Thoracic aorta (tissue), 1 donor: ENCODE measurements around the genes TTC5, APEX1, PNP and OR10G3.

- RAMPAGE, long total RNA = start-site peak on the minus strand at chr14:20305940-20305963, 201 reads
Measured at GRCh38 chr14:20305318-20306288, at the start of gene TTC5. Gene TTC5, minus strand, starts transcription at chr14:20305951.

GRCh38 chr14:20418354-20418996 is 5.2 kb upstream of the TEP1 start:
- RAMPAGE, long total RNA = no peak

DNA sequence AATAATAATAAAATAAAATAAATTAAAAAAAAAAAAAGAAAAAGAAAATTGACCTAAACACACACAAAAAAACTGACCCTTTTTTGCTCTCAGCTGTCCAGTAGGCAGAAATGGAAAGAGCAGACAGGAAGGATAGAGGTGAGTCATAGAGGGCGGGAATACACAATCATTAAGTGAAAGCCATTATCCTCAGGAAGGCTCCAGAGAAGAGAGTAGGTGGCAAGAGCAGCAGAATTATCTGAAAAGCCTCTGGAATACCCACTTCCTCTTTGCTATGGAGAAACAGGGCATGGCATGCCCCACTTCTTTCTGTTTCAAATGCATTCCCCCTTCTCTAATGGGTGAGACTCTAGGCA is 8.8 kb downstream of the KLHL33 start:
- RAMPAGE, long total RNA = no peak

- RAMPAGE, long total RNA = start-site peak on the plus strand at chr14:20455206-20455279, 561 reads; start-site peak on the plus strand at chr14:20455512-20455564, 48 reads
Measured at GRCh38 chr14:20455127-20455990, at the start of gene APEX1. Gene APEX1, plus strand, starts transcription at chr14:20455226.

GRCh38 chr14:20461855-20462118 is 553 bp upstream of the PIP4P1 start:
- RAMPAGE, long total RNA = no peak

GRCh38 chr14:20468956-20469939 is at the start of gene PNP:
Gene PNP, plus strand, starts transcription at chr14:20469406.
- RAMPAGE, long total RNA = start-site peak on the plus strand at chr14:20469408-20469416, 126 reads

DNA sequence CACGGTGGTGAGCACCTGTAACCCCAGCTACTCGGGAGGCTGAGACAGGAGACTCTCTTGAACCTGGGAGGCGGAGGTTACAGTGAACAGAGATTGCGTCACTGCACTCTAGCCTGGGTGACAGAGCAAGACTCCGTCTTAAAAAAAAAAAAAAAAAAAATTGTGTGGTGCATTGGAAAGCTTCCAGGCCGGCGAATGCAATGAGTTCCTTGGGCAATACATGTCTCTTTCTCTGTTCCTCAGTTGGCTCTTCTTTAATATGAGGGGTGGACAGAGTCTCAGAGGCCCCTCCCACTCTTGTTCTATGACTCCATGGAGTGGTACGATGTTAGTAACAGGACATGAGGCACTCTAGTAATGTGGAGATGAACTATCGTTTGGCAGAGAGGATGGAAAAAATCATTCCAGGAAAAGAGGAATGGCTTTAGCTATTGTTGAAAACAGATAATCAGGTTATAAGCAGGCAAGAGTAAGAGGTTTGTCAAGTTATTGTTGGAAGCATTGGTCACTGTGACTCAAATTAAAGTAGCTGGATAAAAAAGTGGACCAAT is 1.6 kb downstream of the RNASE4 start:
- RAMPAGE, long total RNA = no peak

- RAMPAGE, long total RNA = no peak
Measured at GRCh38 chr14:20686451-20686930, 2.1 kb upstream of the ANG start.

DNA sequence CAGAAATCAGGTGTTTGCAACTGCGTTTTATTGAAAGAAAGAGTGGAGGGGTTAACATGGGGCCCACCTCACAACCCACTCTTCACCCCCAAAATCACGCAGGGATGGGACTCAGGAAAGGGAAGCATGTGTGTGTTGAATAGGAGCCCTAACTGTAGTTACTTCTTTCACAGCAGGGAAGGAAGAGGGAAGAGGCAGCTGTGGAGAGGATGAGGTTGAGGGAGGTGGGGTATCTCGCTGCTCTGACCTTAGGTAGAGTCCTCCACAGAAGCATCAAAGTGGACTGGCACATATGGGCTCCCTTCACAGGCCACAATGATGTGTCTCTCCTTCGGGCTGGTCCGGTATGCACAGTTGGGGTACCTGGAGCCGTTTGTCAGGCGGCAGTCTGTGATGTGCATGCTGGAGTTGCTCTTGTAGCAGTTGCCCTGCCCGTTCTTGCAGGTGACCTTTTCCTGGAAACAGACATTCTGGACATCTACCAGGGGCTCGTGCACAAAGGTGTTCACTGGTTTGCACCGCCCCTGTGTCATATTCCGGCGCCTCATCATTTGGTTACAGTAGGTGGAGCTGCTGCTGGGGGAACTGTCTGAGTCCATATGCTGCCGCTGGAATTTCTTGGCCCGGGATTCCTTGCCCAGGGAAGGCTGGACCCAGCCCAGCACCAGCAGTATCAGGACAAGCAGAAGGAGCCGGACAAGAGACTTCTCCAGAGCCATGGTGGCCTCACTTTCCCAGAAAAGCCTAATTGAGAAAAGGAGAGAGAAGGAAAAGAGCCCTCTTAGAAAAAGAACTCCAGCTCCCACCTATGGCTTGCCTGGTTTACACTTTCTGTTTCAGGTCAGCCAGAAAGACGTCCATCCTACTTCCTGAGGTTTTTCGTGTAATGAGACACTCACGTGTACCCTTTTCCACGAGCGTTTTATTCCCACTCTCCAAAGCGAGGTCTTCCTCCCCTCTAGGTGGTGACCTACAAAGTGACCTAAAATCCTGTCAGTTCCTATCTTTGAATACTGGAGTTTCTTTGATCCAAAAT is 976 bp downstream of the RNASE1 start:
- RAMPAGE, long total RNA = no peak

- RAMPAGE, long total RNA = no peak
Measured at GRCh38 chr14:20827918-20828186, 25.2 kb upstream of the RNASE1 start.

GRCh38 chr14:20986580-20987341 is 3.0 kb upstream of the METTL17 start:
- RAMPAGE, long total RNA = no peak

DNA sequence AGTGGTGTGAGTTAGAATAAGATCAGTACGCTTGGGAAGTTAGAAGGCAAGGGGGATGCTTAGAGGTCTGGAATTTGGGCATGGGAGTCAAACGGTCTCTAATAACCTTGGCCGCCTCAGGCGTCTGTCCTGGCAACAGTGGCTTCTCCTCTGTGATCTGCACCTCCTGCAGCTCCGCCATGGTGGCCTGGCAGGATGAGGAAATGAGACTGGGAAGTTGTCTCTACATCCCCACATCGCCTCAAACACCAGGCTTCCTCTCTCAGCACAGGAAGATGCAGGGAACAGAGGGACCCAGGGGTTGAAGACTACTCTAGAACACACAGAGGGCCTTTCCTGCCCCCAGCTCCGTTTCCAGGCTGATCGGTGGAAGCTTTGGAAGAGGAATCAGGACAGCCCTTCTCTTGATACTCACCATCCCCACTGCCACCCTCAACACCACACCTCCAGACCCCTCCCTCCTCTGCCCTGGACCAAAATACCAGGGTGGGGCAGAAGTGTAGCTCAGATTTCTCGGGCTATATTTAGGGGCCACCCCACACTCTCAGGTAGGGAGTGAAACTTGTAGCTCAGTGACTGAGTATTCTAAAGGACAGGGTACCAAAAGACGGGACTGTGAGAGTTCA is 1.6 kb downstream of the NDRG2 start:
- RAMPAGE, long total RNA = no peak

DNA sequence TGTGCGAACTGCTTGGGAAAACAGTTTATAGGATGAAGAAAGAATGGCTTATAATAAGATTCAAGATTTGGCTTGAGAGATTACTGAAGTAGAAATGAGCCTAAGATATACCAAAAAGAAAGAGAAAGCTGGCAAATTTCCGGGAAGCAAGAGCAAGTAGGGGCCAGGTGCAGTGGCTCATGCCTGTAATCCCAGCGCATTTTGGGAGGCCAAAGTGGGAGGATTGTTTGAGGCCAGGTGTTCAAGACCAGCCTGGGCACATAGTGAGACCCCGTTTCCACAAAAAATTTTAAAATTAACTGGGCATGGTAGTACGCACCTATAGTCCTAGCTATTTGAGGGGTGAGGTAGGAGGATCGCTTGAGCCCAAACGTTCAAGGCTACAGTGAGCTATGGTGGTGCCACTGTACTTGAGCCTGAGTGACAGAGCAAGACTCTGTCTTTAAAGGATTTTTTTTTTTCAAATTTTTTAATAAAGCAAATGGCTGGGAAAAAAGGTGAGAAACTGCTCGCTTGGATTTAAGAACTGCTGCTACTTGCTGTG is 12.4 kb downstream of the ZNF219 start:
- RAMPAGE, long total RNA = no peak

DNA sequence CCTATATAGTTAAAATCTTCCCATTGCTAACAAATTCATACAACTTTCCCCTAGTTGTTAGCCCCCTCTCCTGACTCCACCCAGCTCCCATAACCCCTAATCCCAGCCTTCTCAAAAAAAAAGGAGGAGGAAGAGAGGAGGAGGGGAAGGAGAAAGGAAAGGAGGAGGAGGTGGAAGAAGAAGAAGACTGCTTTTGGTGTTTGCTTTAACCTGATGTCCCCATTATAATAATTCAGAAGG is 6.9 kb downstream of the TMEM253 start:
- RAMPAGE, long total RNA = no peak

GRCh38 chr14:21203925-21205076 is 48.4 kb upstream of the OR5AU1 start:
- RAMPAGE, long total RNA = no peak

GRCh38 chr14:21352320-21353094 is 31.3 kb downstream of the SUPT16H start:
- RAMPAGE, long total RNA = no peak

GRCh38 chr14:21427666-21428387 is 28.1 kb downstream of the CHD8 start:
- RAMPAGE, long total RNA = start-site peak on the minus strand at chr14:21427844-21428247, 25 reads

- RAMPAGE, long total RNA = no peak
Measured at GRCh38 chr14:21579833-21580500, at the start of gene OR10G3. Gene OR10G3, minus strand, starts transcription at chr14:21580076.

GRCh38 chr14:21723465-21723967 is 49.9 kb upstream of the OR4E1 start:
- RAMPAGE, long total RNA = no peak

DNA sequence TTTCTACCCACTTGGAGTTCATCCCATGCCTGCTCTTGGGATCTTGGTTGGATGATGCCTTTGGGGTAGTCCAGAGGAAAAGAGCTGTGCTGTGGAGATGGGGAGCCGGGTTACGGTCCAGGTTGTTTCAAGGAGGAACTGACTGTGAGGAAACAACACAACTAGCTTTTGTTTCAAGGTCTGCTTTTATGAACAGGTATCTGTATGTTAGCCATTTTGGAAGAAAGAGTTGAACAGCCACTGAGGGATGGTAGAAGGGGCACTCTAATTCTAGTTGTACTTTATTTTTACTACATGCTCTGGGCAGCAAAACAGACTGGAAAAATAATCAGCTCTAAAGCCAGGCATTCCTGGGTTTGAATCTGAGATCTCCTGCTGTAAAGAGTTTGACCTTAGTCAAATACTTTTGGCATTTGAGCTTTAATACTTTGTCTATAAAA is 64.9 kb upstream of the OR4E1 start:
- RAMPAGE, long total RNA = no peak